Measurements from ENCODE around the genes MRC2 and CSH1.

DNA sequence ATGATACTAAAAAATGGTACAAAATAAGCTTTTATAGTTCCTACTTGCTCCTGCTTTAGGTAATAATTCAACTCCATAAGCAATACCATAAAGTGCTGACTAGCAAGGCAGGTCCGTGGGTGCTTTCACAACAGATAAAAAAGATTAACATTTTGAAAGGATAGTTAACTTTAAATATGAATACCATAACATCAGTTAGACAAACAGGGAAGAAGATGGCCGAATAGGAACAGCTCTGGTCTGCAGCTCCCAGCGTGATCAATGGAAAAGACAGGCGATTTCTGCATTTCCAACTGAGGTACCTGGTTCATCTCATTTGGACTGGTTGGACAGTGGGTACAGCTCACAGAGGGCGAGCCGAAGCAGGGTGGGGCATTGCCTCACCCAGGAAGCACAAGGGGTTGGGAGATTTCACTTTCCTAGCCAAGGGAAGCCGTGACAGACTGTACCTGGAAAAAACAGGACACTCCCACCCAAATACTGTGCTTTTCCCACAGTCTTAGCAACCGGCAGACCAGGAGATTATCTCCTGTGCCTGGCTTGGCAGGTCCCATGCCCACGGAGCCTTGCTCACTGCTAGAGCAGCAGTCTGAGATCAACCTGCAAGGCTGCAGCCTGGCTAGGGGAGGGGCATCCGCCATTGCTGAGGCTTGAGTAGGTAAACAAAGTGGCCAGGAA is 82.0 kb upstream of the NACA2 start:
- PRO-cap: no peak

- PRO-cap: no peak
These were observed 52.8 kb upstream of the INTS2 start for GRCh38 chr17:61980518-61981008.

- PRO-cap: no peak
These were observed 2.0 kb downstream of the MED13 start for GRCh38 chr17:62062924-62063663.

DNA sequence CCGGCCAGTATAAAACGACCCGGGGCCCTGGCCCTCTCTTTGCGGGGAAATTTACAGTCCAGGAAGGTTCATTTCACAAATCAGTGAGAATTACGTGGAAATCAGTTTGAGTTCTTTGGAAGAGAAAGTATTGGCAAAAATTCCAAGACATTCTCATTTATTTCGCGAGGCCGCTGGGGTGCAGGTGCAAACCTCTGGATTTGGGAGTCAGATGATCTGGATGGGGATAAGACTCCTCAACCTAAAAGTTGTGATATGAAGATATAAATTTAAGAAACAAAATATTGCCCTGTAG is 1.0 kb upstream of the MED13 start:
- PRO-cap: no peak

GRCh38 chr17:62424249-62424606 is 531 bp downstream of the METTL2A start:
- PRO-cap: no peak

DNA sequence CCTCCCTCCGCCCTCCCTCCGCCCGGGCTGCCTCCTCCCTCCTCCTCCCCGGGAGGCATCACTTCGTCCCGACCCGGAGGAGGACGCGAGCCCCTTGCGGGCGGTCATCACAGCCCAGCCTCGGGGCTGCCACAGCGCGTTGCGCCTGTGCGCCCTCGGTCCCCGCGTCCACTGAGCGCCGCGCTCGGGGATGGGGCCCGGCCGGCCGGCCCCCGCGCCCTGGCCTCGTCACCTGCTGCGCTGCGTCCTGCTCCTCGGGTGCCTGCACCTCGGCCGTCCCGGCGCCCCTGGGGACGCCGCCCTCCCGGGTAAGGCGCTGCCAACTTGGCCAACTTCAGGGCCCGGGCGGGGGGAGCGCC is at the start of gene MRC2:
Gene MRC2 (plus strand): TSS at position 58 of the 359 bp plus-strand sequence.
- PRO-cap: bidirectional peak, plus-strand start at position 61 of the sequence, minus-strand start outside the sequence; bidirectional peak, plus-strand start at position 178 of the sequence, minus-strand start at position 173 of the sequence

GRCh38 chr17:62665757-62666881 is 38.6 kb downstream of the MRC2 start:
- PRO-cap: no peak

DNA sequence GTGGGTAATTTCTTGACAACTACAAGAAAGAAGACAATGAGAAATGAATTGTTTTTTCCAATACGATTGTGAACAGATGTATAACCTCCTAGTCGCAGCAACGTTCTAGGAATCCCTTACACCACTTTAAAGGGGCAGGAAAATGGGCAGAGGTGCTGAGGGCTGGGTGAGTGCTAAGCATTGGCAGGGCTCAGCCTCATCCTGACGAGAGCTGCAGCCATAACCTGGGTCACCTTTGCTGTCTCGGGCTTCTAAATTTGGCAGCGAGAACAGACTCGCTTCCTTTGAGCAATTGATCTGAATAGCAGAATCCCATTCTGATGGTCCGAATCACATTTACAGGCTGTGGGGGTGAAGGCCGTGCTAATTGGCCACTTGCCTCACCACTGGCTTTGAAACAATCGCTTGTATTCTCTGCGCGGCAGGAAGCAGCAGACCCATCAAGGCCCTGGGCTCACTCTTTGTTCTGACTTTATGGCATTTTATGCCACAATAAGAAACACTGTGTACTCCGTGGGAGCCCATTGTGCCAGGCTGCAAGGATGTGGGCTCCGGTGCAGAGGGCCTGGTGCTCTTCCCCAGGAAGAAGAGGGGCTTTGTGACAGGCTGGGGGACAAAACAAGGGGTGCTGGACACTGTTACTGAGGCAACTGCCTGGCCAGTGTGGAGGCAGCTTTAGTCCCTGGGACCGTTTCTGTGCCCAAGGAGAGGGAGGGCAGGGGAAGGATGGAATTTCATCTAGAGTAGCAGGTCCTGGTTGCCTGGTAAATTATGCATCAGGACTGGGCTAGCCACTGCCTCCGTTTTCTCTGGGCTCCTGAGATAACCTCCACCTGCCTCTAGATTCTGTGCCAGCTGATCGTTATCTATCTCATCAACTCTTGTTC is 78.3 kb downstream of the MRC2 start:
- PRO-cap: no peak

DNA sequence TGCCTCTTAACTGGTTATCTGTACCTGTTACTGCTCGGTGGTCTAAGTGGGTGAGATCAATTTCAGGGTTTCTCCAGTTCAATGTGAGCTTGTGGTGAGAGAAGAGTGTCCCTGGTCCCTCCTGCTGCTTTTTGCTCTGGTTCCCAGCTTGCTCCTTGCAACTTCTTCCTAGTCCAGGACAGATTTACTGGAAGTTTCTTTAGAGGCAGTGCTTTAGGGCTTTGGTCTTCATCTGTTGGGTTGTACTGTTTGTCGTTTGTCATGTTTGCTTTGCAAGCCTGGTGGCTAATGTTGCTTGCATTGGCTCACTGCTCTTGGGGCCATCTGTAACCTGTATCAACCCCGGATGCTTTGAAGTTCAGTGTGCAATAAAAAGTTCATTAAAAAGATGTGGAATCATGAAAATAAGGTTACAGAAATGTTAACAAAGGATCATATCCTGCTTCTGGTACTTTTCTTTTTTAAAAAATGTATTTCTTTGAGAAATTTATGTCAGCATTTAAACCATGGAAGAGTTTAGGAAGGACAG is 82.5 kb downstream of the MRC2 start:
- PRO-cap: no peak

DNA sequence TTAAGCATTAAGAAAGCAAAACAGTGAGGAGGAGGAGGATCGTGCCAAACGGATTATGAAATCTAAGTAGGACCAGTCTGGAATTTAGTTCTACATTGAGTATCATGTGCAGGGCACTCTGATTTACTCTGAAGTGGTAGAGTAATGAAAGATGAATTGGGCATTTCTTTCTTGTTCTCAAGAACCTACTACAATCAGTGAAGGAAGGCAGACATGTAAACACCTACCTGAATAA is 195.2 kb downstream of the CYB561 start:
- PRO-cap: no peak

GRCh38 chr17:63445474-63445993 is 572 bp downstream of the CYB561 start:
- PRO-cap: unidirectional peak, plus-strand start at chr17:63445750

GRCh38 chr17:63446472-63447609 is 735 bp upstream of the CYB561 start:
- PRO-cap: bidirectional peak, plus-strand start at chr17:63446813, minus-strand start at chr17:63446745

- PRO-cap: no peak
These were observed 19.4 kb downstream of the MAP3K3 start for GRCh38 chr17:63641622-63642094.

GRCh38 chr17:63694267-63695239 is 5.4 kb downstream of the LIMD2 start:
- PRO-cap: no peak

DNA sequence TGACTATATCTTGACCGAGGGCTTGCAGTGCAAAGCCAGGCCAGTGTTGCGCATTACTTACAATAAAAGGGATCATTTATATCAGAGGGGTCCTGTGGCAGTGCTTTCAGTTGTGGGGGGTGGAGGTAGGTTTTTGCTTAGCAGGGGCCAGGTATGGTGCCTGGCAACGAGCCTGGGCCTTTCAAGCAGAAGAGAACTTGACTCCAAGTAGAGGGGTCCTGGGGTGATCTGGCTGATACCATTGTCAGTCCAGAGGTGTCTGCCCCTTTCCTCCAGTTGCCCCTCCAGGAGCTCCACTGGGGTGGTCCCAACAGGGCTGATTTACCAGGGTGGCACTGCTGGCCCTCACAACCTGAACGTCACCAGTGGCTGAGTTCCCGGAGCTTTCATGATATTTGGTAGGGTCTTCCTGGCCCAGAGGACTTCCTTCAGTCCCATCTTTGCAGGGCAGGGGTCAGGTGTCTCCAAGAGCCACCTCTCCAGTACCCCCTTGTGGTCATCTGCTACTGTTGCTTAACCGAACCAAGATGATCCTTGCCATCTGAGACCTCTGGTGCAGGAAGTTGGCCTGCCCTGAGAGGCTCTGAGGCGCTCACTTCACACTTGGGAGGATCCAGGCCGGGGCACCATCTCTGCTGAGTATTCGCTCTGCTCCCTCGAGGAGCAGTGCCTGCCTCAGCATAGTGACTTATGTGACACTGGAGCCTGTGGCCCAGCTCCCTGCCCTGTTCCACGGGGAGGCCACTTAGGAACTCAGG is 3.5 kb downstream of the LIMD2 start:
- PRO-cap: no peak

- PRO-cap: no peak
These were observed 10.2 kb upstream of the STRADA start for GRCh38 chr17:63751831-63752149.

- PRO-cap: no peak
These were observed at the start of gene CSH1 for GRCh38 chr17:63896348-63896869. Gene CSH1 (minus strand): TSS chr17:63896574.

DNA sequence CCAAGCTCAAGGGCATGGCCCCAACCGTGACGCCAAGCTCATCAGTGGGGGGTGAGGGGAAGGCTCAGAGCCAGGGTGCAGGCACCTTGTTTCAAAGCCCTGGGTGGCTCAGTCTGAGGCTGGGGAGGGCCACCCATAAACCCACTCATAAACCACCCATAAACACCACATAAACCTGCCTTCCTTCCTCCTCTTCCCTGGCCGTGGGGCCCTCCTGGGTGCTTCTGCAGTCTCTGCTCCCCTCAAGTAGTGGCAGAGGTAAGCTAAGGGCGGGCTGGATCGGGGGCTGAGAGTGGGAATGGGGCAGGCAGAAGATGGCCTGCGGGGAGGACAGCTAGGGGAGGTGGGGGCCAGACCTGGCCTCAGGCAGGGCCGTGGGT is 14.4 kb upstream of the CD79B start:
- PRO-cap: no peak

- PRO-cap: no peak
These were observed 8.9 kb upstream of the PRR29 start for GRCh38 chr17:63988985-63989978.

DNA sequence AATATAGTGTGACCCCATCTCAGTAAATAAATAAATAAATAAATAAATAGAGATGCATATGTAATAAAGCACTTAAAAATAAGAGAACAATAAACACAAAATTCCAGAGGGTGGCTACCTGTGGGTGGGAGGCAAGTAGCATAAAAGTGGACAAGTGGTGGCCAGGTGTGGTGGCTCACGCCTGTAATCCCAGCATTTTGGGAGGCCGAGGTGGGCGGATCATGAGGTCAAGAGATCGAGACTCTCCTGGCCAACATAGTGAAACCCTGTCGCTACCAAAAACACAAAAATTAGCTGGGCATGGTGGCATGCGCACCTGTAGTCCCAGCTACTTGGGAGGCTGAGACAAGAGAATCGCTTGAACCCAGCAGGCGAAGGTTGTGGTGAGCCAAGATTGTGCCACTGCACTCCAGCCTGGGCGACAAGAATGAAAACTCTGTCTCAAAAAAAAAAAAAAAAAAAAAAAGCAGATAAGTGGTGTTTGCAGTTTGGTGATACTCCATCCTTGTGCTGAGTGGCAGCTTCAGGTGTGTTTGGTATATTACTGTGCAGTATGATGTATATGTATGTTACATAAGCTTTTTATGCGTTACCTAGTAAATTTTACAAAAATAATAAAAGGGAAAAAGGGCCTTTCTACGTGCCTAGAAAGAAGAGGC is 929 bp downstream of the ICAM2 start:
- PRO-cap: no peak